Measurements from ENCODE around the gene PAX2.

GRCh38 chr10:99658446-99659122 lies 725 bp upstream of the ENTPD7 start:
- PRO-cap = no peak

GRCh38 chr10:99777915-99778299 lies 4.5 kb upstream of the ABCC2 start:
- PRO-cap = no peak

GRCh38 chr10:100046013-100046423 lies 35.7 kb downstream of the CPN1 start:
- PRO-cap = no peak

GRCh38 chr10:100561833-100562633 lies 26.3 kb downstream of the HIF1AN start:
- PRO-cap = no peak

DNA sequence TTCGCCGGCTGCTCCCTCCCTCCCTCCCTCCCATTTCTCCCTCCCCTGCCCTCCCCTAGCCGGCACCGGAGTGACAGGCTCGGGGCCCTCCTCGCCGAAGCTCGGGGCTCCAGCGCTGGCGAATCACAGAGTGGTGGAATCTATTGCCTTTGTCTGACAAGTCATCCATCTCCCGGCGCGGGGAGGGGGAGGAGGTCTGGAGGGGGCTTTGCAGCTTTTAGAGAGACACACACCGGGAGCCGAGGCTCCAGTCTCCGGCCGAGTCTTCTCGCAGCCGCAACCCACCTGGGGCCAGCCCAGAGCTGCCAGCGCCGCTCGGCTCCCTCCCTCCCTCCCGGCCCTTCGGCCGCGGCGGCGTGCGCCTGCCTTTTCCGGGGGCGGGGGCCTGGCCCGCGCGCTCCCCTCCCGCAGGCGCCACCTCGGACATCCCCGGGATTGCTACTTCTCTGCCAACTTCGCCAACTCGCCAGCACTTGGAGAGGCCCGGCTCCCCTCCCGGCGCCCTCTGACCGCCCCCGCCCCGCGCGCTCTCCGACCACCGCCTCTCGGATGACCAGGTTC lies at the start of gene PAX2:
Gene PAX2 (plus strand): TSS at position 250 of the 561 bp plus-strand sequence.
- PRO-cap = no peak

- PRO-cap = no peak
Observed at GRCh38 chr10:100923911-100925141, 11.6 kb downstream of the SLF2 start.

DNA sequence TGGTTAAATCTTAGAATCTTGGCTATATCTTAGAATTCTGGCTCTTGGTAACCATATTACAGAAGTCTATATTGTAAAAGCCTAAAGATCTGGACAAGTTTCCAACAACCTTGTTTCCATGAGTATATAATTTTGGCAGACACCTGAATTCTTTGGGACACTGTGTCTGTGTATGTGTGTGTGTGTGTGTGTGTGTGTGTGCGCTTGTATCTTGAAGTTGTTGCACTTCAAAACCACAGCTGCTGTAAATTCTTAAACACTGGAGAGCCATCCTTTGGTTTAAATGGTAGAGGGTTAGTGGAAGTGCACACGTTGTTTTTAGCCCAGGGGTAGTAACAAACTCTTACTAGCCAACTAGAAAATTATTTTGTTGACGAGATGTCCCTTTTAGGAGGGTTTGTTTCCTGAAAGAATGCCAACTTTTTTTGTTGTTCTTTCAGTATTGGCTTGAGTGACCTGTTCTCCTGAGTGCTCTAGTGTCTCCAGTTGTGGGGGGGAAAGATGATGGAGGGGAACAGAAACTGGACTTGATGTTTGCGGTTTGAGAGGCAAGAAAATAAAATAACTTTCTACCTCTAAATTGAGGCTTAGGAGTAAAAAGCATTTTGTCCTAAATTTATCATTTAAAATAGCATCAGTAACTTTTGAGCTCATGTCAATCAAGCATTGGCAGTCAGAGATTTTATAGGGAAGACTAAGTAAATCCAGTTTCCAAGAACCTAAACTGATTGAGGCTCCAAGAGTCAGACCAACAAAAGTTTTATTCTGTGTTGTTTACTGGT lies 6.4 kb upstream of the SEMA4G start:
- PRO-cap = no peak

- PRO-cap = bidirectional peak, plus-strand start at chr10:100998296, minus-strand start at chr10:100998098; bidirectional peak, plus-strand start at chr10:100998530, minus-strand start at chr10:100998417; bidirectional peak, plus-strand start at chr10:100998903, minus-strand start at chr10:100998860
Observed at GRCh38 chr10:100998000-100999054, 1.3 kb upstream of the LZTS2 start.

GRCh38 chr10:101032207-101033023 lies 1.4 kb downstream of the SFXN3 start:
- PRO-cap = bidirectional peak, plus-strand start at chr10:101032457, minus-strand start at chr10:101032295; unidirectional peak, minus-strand start at chr10:101032773

GRCh38 chr10:101569332-101570116 lies 18.5 kb downstream of the POLL start:
- PRO-cap = no peak

DNA sequence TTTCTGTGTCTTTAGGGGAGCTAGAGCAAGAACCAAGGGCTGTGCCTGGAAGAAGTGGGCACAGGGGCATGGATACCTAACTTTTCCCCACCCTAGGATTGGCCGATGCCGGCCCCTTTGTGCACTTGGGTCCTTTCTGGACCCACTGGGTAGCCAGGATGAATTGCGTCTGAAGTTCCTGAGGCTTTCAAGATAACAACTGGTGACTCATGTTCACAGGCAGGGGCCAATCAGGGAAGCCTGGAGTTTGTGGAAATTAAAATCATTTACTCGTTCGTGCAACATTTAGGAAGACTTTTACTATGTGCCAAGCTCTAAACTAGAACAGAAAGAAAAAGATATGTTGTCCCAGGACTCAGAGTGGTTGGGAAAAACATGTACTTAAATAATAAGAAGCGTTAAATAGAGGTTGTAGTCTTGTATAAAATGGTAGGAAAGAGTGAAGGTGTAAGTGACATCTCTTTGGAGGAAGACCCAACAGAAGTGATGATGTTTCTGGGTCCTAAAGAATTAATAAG lies 882 bp downstream of the DPCD start:
- PRO-cap = no peak

- PRO-cap = no peak
Observed at GRCh38 chr10:101693947-101694145, 1.1 kb downstream of the FBXW4 start.

- PRO-cap = no peak
Observed at GRCh38 chr10:101725769-101726345, 30.9 kb upstream of the FBXW4 start.

DNA sequence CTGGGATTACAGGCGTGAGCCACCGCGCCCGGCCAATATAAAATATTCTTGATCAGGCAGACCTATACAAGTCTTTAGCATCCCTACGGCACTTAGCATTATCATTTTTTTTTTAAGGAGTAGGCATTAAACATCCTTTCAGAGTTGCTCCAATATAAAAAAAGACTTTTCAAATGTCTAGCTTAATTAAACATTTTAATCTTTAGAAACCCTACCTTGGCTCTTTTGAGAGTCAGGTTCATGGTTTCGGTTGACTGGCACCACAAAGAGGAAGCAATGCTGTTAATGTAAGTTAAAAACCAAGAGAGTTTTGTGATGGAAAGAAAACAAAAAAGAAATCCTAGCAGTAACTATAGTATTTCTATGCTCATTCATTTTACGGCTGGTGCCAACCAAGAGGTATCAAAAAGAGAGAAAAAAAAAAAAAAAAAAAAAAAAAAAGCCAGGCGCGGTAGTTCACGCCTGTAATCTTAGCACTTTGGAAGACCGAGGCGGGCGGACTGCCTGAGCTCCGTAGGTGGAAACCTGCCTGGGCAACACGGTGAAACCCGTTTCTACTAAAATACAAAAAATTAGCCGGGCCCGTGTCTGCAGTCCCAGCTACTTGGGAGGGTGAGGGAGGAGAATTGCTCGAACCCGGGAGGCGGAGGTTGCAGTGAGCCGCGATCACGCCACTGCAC lies 2.6 kb downstream of the OGA start:
- PRO-cap = no peak

- PRO-cap = no peak
Observed at GRCh38 chr10:101829301-101830026, 11.2 kb upstream of the OGA start.

DNA sequence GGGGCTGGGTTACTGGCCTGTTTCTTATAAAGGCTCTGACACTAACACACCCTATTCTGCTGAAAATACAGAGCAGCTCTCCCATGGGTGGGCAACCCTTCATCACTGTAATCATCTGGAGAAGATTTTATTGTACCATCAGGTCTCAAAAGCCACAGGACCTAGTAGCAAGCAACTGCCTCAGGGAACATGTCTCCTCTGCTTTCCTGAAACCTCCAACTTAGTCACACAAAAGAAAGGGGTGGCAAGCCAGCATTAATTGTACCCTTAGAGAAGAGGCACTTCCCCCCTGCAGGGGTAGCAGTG lies 81.7 kb downstream of the ARMH3 start:
- PRO-cap = unidirectional peak, plus-strand start at position 241 of the sequence

GRCh38 chr10:102066312-102066894 lies 1.3 kb downstream of the HPS6 start:
- PRO-cap = no peak

DNA sequence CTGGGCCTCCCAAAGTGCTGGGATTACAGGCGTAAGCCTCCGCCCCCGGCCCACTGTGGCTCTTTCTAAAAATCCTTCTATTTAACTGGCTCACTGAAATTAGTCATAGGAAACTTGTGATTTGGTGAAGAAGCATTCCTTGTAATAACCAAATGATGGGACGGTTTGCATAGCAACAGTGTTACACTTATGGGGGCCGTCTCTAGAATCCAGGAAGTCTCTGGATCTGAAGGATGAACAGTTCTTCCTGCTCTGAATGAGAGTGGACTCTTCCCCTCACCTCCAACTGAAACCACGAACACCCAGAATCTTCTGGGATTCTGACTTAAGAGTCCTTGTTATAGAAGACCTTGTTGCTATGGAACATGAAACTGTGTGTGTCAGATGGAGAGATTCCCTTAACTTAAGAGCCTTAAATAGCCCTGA lies 23.2 kb downstream of the NOLC1 start:
- PRO-cap = no peak

DNA sequence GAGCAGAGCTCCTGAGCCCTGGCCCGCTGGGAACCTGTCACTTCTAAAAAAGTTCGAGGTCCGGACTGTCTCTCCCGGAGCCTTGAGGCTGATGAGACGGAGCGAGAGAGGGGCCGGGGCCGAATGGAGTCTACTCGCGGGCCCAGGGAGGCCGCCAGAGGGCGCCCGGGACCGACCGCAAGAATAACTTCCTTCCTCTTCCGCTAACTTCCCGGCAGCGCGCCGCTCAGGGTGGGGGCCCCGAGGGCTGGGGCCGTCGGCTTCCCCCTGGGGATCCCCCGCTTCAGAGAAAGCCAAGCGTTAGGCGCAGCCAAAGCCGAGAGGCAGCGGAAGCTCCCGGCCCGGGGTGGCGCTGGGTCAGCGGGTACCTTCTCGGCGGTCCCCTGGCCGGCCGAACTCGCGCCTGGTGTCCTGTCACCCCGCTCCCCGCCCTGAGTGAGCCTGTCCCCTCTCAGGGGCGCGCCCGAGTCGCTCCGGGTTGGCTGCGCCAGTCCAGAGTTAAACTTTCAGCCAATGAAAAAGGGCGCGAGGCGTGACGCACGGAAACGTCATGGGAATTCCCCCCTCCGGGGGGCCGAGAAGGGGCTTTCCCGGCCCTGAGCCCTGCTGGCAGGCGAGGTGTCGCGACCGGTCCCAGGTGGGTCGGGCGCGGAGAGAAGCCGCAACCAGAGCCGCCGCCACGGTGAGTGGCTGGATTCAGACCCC lies 1.4 kb upstream of the NFKB2 start:
- PRO-cap = bidirectional peak, plus-strand start at position 206 of the sequence, minus-strand start at position 125 of the sequence; bidirectional peak, plus-strand start at position 612 of the sequence, minus-strand start at position 437 of the sequence

GRCh38 chr10:102410472-102411307 lies 7.9 kb downstream of the PSD start:
- PRO-cap = bidirectional peak, plus-strand start at chr10:102410671, minus-strand start at chr10:102410606